Glomerular endothelial cell (primary cell): ENCODE measurements around the gene WDR59.

- RAMPAGE, long total RNA = no peak
Measured at GRCh38 chr16:72811185-72811864, 236.6 kb downstream of the ZFHX3 start.

- RAMPAGE, long total RNA = no peak
Measured at GRCh38 chr16:72848492-72849595, 199.1 kb downstream of the ZFHX3 start.

GRCh38 chr16:72876970-72878002 lies 170.6 kb downstream of the ZFHX3 start:
- RAMPAGE, long total RNA = no peak

GRCh38 chr16:73017273-73017975 lies 30.5 kb downstream of the ZFHX3 start:
- RAMPAGE, long total RNA = no peak

GRCh38 chr16:73046096-73046615 lies 1.8 kb downstream of the ZFHX3 start:
- RAMPAGE, long total RNA = no peak

GRCh38 chr16:73052618-73053114 lies 4.7 kb upstream of the ZFHX3 start:
- RAMPAGE, long total RNA = no peak

DNA sequence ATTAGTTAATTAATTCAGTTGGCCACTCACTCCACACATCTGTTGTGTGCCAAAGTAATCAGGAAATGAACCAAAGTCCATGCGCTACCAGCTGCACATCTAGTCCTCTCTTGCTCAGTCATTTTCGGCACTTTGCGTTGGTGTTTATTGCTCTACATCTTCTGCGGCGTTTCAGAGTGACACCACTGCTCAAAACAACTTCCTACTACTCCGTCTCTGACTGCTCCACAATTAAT lies 101.4 kb upstream of the ZFHX3 start:
- RAMPAGE, long total RNA = no peak

- RAMPAGE, long total RNA = no peak
Measured at GRCh38 chr16:73525531-73525794, 477.5 kb upstream of the ZFHX3 start.

DNA sequence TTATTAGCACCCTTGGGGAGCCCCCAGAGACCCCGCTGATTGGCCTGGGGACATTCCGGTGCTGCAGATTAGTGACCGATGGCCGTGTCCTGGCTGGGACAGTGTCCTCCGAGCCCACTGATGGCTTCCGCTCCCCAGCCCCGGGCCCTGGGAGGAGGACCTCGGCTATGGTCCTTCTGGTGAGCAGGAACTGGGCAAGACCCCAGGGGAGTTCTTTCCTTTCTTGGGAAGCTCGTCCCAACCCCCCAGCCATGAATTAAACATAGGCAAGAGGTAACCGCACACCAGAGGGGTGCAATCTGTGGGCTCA lies 265 bp upstream of the CLEC18B start:
- RAMPAGE, long total RNA = no peak

- RAMPAGE, long total RNA = no peak
Measured at GRCh38 chr16:74607831-74608235, 919 bp upstream of the GLG1 start.

GRCh38 chr16:74730106-74730946 lies 29.7 kb upstream of the MLKL start:
- RAMPAGE, long total RNA = no peak

DNA sequence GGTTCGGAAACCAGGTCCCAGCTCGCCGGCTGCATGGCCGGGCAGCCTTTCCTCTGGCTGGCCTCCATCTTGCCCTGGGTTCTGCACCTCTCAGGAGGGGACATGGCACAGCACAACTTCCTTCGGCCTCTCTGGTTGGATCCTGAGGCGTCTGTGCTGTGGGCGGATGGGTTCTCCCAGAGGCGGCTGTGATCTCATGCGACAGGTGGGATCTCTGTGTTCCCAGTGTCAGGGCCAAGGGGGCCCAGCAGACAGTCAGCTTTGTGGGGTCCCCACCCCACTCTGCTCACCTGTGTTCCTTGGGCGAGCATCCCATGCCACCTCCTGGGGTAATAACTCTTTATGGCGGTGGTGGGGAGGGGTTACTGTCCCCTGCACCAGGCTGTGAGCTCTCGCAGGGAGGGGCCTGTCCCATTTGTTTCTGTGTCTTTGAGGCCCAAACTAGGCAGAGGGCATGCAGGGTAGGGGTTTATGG lies 35.8 kb downstream of the FA2H start:
- RAMPAGE, long total RNA = no peak

- RAMPAGE, long total RNA = no peak
Measured at GRCh38 chr16:74773445-74774033, 1.1 kb downstream of the FA2H start.

DNA sequence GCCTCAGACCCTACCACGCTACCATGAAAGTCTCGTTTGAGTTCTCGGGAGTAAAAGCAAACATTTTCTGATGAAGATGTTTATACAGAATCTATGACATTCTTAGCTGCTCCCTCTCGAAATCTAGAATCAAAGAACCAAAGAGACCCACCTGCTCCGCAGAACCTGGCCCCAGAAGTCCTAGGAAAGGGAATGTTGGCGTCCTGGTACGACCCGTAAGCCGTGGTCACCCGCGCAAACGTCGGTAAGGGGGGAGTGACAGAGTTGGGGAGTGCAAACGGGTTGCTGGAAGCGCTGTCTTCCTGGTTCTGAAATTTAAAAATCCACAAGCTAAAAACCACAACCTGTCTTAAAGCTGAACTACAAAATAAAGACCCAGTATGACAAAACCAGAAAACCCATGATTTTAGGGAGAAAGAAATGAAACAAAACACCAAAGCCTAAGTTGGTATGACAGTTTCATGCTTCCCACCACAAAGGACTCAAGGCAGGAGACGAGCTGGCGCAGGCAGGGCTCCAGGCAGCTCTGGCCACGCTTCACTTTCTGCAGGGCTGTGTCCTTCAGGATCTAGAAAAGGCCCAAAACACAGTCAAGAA lies 75.5 kb downstream of the WDR59 start:
- RAMPAGE, long total RNA = no peak

DNA sequence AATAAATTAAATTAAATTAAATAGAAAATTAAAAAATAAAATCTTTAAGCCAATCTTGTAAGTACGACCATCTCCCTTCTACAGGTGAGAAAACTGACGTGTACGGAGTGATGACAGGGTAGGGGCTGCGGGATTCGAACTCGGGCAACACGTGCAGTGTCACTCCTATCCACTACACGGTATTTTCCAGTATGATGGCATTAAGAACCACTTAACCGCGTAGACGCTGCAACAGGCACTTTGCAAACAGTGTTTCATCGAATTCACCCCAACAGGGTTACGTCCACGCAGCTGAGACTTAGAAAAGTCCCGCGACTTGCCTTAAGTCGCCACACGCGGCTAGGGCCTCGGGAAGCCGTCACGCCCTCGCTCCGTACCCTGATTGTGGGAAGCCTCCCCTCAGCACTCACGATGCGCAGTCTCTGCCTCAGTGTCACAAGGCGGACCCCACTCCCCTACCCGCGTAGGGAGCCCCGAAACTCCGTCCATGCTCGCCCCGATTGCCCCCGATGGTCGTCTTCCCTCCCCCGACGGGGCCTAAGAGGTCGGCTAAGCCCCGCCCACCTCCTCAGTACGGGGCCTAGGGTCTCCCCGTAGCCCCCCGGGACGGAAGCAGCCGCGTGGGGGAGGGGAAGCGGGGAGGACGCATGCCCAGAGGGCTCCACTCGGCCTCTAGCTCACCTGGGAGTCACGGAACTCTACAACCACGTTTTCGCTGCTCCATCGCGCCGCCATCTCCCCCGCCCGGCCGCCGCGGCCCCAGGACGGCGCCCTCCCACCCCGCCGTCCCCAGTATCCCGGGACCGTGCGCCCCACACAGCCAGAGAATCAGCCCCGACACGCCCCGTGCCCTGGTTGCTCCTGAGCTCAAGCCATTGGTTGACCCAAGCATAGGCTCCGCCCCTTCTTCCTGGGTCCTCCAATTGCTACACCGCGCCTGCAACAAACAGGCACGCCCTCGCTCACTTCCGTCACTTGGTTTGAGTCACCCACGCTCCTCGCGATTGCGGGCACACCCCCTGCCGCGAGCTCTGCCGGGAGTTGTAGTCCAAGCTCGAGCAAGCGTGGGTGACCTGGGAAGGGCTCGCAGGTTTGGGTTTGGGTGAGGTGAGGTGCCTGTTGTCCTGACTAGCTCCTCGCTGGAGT lies at the start of gene WDR59:
TSS of gene WDR59 (minus strand) at position 841 of the 1,146 bp plus-strand sequence.
- RAMPAGE, long total RNA = no peak

GRCh38 chr16:74991549-74992595 lies 6.9 kb upstream of the WDR59 start:
- RAMPAGE, long total RNA = no peak

DNA sequence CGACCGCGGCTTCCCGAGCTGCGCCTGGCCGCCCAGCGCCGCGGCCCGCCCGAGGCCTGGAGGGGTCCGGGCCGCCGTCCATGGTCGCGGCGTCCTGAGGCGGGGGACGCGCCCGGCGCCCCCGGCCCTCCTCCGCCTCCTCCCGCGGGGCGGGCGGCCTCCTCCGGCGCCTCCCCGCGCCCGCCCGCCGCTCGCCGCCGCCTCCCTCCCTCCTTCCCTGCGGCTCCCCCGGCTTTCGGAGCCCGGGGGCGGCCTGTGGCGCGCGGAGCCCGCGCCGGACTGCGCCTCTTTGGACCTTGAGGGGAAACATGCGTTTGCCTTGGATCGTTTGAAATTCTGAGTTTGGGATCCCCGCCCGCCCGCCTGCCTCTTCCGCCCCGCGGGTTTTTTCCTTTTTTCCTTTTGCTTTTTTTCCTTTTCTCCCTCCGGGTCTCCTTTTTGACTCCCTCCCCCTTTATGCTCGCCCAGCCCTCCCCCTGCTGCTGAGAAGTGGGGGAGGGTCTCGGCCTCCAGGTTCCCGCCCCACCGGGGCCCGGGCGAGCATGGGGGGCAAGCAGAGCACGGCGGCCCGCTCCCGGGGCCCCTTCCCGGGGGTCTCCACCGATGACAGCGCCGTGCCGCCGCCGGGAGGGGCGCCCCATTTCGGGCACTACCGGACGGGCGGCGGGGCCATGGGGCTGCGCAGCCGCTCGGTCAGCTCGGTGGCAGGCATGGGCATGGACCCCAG lies 469 bp downstream of the ZNRF1 start:
- RAMPAGE, long total RNA = no peak

DNA sequence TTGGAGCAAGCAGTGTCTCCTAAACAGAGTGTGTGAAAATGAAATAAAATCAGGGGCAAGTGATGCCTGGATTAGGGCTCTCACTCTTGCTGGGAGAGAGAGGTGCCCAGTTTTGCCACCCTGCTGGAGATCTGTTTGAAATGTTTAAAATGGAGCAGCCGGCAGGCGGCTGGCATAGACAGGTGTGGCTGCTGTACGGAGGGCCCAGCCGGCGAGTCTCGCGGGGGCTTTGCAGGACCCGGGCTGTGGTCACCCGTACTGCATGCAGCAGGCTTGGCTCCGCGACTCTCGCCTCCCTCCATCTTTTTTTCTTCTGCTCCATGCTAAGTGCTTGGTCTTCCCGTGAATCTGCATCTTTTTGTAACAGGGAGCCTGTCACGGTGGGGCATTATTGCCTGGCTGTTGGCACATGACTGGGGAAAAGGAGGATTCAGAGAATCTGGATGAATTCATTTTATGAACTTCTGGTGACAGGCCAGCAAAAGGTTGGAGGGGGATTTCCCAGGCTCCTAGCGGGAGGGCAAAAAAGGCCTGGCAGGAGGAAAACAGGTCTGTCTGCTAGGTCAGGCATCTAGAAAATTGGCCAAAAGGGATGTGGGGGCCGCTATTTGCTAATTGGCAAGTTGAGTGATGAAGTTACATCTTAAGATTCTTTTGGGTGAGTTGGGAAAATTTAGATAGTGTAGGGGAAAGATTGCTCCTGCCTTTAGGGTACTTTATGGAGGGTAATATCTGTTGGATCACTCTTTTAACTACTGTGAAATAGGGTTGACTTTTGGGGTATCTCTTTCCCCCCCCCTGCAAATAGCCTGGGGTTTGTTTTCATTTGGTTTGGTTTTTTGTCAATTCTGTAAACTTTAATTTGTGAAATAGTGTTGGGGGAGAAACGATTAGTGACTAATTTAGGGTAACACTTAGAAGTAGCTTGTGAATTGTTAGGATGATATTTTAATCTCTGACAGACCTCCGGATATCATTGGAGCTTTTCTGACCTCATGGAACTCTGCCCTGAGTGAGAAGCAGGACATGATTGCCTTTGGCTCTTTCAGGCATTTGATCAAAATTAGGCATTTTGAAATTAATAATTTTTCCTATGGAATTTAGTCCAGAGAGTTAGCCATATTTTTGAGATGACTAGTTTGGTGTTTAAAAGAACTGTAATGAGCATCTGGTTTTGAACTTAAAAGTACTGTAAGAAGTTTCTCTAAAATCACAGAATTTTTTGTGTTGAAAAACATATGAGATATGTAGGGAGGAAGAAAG lies 2.1 kb downstream of the ZNRF1 start:
- RAMPAGE, long total RNA = no peak

DNA sequence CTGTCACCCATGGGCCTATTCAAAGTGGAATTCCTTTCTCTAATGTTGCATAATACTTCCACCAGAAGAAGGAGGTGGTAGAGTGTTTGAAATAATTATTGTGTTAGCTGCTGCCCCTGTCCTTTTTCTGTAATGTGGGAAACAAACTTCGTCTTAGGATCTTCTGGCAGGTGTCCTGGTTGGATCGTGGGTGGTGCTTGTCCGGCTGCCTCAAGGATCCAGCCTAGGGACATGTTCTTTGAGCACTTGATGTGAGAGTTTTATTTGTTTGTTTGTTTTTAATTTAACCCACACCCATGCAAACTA lies 46.0 kb downstream of the ZNRF1 start:
- RAMPAGE, long total RNA = no peak

DNA sequence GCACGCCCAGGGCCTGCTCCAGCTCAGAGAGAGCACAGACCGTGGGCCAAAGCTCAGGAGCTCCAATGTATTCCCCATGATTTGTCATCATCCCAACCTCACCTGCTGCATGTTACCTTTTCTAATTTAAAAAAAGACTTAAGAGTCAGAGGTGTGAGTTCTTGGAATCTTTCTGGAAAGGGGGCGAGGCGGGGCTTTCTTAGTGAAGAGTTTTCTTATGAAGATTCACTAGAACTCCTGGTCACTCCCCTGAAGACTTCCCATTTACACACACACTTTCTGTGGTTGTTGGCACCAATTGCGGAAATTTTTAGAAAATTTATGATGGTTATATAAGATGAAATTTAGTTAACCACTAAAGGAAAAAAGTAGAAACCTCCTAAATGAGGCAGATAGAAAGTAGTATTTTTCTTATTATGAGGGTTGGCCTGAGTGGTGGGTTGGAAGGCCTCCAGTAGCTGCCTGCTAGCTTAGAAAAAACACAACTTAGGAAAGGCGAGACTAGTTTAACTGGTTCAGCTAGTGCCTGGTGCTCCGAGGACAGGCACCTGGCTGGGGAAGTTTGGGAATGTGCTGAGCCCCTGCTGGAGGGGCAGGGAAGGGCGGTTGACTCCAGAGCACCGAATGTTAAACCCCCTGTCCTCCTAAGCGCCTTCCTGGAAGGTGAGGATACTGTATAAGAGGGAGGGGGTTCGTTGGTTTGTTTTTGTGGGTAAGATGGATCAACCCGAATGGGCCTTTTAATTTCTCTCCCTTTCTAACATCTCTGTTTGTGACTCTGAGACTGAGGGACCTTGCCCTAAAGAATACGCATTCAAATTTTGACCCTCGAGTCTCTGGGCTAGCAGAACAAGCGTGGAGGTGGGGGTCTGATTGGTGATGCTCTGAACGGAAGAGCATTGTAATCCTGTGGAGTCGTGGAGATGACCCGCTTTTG lies 19.9 kb downstream of the LDHD start:
- RAMPAGE, long total RNA = no peak